ENCODE measurements around the genes ARAF and UXT.

DNA sequence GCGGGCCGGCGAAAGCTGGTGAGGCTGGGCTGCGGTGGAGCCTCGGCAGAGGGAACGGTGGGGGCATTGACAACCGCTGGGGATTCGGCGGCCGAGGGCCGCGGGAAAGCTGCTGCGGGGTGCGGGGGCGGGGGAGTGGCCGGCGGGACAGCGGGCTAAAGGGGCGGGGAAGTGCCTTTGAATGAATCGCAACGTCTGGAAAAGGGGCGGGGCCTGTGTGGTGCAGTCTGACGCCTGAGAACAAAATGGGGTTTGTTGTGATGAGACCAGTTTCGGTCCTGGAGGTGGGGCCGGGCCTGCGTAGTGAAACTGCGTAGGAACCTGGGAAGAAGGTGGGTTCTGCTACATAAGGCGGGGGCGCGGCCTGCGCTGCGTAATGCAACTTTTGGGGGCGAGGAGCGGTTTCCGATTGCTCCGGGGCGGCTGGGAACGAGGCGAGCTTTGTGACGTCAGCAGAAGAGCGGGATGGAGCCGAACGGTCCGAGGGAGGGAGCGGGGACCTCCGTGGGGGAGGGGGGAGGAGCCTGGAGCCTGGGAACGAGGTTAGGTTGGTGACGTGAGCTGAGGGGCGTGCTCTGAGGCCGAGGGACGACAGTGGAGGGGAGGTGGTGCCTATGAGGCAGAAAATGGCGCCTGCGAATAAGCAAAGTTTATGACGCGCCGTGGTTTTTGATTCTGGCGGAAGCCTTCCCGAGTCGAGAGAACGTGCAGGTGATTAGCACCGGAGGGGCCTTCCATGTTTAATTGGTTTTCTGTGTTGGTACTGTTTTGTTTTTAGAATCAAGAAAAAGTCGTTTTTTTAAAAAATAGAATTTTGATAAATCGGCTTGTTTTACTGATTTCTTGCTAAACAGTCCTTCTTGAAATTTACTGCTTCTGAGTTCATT lies 636 bp downstream of the USP11 start:
- PRO-cap: bidirectional peak, plus-strand start at position 384 of the sequence, minus-strand start at position 149 of the sequence; bidirectional peak, plus-strand start at position 622 of the sequence, minus-strand start at position 443 of the sequence
- RRBS: 9% methylated on average over 7 of the region's 63 CpGs

GRCh38 chrX:47358452-47358903 lies 11.9 kb upstream of the ZNF157 start:
- PRO-cap: no peak
- RRBS: no CpG with 5 or more reads among the region's 5 CpGs

DNA sequence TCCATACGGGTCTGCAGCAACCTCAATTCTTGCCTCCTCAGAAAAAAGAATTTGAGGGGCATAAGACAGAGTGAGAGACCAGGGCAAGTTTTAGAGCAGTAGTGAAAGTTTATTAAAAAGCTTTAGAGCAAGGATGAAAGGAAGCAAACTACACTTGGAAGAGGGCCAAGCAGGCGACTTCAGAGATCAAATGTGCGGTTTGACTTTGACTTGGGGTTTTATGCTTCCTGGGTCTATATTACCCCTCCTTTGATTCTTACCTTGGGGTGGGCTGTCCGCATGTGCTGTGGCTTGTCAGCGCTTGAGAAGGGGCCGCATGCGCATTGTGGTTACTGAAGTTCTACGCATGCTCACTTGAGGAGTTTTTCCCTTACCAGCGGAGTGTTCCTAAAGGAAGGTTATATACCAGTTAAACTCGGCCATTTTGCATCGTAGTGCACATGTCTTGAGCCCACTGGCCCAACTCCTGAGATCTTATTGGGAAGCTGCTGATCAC lies 9.8 kb downstream of the ZNF157 start:
- PRO-cap: no peak
- RRBS: no CpG with 5 or more reads among the region's 11 CpGs

- PRO-cap: bidirectional peak, plus-strand start at chrX:47556331, minus-strand start at chrX:47556133
- RRBS: 15% methylated on average over 5 of the region's 25 CpGs
These were observed 4.8 kb upstream of the ARAF start for GRCh38 chrX:47555783-47556934.

GRCh38 chrX:47560684-47561755 lies at the start of gene ARAF:
Gene ARAF, plus strand, starts transcription at chrX:47561205.
- PRO-cap: bidirectional peak, plus-strand start at chrX:47561207, minus-strand start at chrX:47560993; bidirectional peak, plus-strand start at chrX:47561532, minus-strand start at chrX:47561382
- RRBS: 38% methylated on average over 20 of the region's 70 CpGs

DNA sequence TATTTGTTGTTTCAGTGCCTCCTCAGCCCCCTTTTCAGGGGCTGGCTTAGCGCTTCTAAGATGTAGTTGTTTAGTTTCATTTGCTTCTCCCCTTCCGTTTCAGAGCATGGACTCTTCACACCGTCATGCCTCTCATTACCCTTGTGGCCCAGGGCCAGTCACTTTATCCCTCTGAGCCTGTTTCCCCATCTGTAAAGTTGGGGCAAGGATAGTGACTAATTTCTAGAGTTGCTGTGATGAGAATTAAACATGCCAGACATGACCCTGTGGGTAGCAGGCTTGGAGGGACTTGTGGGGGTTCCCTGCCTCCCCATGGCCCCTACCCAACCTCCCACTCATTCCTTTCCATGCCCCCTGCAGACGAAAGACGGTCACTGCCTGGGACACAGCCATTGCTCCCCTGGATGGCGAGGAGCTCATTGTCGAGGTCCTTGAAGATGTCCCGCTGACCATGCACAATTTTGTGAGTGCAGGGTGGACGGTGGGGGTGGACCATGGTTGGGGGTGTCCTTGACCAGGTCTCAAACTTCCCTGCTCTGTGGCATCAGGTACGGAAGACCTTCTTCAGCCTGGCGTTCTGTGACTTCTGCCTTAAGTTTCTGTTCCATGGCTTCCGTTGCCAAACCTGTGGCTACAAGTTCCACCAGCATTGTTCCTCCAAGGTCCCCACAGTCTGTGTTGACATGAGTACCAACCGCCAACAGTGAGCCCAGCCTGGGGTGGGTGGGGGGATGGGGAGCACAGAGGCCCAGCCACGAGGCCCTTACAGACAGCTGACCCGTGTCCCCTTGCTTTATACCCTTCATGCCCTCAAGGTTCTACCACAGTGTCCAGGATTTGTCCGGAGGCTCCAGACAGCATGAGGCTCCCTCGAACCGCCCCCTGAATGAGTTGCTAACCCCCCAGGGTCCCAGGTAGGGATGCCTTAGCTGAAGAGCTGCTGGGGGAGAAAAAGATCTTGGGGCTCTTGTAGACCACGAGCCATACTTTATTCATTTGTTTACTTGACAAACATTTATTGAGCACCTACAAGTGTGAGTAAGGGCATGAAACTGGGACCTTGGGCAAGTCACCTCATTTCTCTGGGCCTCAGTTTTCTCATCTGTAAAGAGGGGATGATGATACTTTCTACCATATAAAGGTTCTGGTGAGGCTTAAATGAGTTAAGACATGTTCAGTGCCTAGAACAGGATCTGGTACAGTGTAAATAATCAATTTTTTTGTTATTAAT lies 3.8 kb downstream of the ARAF start:
- PRO-cap: no peak
- RRBS: no CpG with 5 or more reads among the region's 19 CpGs

GRCh38 chrX:47574527-47574984 lies 7.7 kb upstream of the TIMP1 start:
- PRO-cap: no peak
- RRBS: no CpG with 5 or more reads among the region's 19 CpGs

GRCh38 chrX:47577250-47577860 lies 4.9 kb upstream of the TIMP1 start:
- PRO-cap: no peak
- RRBS: 51% methylated on average over 4 of the region's 13 CpGs

DNA sequence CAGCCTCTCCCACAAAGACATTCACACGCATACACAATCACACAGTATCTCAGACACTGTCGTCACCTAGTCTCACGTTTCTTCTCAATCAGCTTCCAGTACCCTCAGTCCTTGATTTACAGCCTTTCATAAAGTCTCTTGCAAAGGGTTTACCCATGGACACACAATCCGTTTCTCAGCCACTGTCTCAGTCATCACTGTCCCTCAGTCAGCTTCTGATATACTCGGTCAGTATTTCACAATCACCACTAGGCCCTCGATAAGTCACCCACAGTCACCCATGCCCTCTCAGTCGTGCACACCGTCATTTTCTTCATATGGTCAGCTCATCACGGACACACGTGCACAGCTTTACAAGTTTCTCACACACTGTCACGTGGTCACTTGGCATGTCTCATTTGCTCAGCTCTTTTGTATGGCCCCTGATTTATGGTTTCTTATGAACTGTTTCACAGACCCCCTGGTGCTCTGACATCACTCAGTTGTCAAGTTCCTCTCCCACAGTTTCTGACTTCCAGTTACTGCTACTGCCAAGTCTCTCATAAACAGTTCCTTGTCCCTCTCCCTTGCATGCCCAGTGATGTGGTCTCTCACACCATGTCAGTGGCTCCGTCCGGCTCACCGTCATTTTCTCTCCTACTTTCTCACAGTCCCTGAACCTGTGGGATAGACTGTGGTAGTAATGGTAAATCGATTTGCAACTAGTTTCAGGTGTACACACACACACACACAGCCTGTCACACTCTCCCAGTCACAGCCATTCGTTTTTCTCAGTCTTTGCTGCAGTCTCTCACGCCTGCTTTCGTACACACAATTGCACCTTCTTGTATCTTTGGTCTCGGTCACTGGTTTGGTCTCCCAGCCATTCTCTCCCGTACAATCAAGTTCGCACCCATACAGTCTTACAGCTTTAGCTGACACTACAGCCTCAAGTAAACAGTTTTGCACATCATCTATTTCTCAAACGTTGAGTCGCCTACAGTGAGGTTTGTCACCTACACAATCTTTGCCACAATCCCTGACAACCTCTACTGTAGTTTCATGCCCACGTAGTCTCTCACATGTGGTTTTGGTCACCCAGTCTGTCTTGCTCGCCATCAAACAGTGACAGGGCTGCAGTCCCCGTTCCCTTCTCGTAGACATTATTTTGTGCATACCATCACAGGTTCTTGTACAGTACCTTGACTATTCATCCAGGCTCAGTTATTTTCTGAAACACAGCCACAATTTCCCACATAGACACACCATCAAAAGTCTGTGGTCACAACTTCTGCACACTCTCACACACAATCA lies 4.8 kb upstream of the CFP start:
- PRO-cap: no peak
- RRBS: no CpG with 5 or more reads among the region's 27 CpGs

DNA sequence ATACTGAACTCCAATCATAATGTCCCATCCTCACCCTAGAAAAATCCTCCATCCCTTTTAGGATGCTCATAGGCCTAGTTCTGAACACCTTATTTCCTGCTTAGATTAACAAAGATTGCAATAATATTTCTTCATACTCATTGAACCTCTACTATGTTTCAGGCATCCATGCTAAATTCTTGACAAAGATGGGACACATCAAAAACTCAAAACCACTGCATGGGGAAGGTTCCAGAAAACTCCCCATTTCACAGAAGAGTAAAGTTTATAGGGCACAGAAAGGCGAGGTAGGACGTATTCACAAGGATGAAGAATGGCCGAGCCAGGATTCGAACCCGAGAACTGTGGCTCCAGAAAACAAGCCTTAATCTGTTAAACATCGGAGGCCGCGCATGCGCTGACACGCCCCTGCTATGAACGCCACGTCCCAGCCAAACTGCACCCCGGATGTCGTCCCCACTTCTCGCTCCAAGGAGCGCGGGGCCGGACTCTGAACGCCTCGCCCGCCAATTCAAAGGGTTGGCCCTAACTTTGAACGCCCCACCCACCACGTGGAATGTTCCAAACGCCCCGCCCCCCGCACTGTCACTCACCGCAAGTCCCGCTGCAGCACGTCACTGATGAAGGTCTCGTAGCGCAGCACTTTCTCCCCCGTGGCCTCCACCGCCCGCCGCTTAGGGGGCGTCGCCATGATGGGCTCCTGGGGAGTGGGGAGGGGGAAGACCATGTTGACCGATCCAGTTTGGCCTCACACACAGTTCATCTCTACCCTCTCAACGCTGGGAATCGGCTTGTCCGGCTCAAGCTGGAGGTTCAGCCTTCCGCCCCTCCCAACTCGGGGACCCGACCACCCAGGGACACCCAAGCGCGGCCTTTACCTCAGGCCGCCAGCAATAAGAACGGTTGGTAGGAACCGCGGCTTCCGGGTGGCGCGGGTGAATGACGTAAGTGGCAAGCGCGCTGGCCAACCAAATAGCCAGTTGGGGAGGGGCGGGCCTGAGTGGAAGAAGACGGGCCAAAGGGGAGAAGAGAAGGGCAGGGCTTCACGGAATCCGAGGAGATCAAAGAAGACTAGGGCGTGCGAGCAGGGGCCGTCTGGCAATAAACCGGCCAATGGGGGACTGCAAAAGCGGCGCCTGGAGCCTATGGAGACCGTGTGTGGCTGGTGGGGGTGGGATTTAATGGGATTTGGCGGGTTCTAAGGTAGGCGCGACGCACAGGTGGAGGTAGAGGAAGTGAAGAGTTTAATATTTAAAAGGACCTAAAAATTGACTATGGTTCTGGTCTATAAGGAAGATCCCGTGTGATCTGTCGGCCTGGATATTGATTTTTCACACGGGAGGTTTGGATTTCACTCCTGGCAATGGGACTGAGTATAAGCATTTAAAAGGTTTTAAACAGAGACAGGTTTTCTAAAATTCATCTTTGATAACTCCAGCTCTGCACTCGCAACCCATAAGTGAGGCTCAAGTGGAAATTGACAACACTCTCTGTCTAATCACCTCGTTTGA lies at the start of gene UXT:
Gene UXT (minus strand): TSS at position 944 of the 1,511 bp plus-strand sequence.
- PRO-cap: bidirectional peak, plus-strand start at position 459 of the sequence, minus-strand start at position 465 of the sequence; bidirectional peak, plus-strand start at position 1,046 of the sequence, minus-strand start at position 895 of the sequence
- RRBS: 18% methylated on average over 6 of the region's 76 CpGs

DNA sequence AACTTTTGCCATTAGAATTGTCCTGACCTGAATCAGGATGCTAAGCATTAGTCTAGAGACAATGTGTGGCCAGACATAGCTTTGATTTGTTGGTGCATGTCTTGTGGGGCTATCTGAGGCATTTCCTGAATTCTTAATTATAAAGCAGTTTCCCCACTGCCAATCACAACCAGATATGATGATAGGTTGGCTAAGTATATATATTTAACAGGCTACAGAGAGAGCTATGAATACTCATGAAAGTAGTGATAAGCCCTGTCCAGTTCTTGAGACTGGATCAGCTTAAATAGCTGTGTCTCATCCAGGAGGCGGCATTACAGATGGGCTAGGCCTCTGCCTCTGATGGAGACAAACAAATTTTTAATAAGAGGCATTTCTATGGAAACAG lies 37.8 kb upstream of the ZNF81 start:
- PRO-cap: no peak
- RRBS: no CpG with 5 or more reads among the region's 1 CpG

- PRO-cap: no peak
- RRBS: no CpG with 5 or more reads among the region's 8 CpGs
These were observed 18.4 kb downstream of the ZNF630 start for GRCh38 chrX:48052898-48053529.

DNA sequence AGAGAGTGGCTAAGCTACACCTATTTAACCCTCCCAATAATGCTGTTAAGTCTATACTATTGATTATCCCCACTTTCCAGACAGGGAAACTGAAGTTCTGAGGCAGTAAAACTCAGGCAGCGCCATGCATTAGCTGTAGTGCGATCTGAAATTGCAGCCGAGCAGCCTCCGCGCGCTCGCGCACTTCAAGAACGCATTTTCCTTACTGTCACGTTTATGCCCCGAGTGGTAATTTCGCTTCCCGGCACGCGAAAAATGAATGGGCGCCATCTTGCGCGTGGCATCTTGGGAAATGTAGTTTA lies 375 bp upstream of the FTSJ1 start:
- PRO-cap: bidirectional peak, plus-strand start outside the sequence, minus-strand start at position 212 of the sequence
- RRBS: no CpG with 5 or more reads among the region's 18 CpGs

GRCh38 chrX:48482146-48482940 lies 6.3 kb downstream of the FTSJ1 start:
- PRO-cap: no peak
- RRBS: no CpG with 5 or more reads among the region's 15 CpGs

- PRO-cap: no peak
- RRBS: no CpG with 5 or more reads among the region's 25 CpGs
These were observed 615 bp downstream of the PORCN start for GRCh38 chrX:48509262-48509952.

DNA sequence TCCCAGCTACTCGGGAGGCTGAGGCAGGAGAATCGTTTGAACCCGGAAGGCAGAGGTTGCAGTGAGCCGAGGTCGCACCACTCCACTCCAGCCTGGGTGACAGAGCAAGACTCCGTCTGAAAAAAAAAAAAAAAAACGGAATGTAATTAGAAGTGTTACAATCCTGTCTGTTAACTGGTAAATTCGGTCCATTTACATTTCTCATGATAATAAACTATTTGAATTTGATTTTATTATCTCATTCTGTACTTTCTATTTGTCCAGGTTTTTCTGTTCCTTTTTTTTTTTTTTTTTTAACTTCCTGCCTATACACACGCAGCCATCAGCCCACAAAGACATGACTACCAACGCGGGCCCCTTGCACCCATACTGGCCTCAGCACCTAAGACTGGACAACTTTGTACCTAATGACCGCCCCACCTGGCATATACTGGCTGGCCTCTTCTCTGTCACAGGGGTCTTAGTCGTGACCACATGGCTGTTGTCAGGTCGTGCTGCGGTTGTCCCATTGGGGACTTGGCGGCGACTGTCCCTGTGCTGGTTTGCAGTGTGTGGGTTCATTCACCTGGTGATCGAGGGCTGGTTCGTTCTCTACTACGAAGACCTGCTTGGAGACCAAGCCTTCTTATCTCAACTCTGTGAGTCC lies 1.9 kb downstream of the EBP start:
- PRO-cap: no peak
- RRBS: no CpG with 5 or more reads among the region's 20 CpGs

DNA sequence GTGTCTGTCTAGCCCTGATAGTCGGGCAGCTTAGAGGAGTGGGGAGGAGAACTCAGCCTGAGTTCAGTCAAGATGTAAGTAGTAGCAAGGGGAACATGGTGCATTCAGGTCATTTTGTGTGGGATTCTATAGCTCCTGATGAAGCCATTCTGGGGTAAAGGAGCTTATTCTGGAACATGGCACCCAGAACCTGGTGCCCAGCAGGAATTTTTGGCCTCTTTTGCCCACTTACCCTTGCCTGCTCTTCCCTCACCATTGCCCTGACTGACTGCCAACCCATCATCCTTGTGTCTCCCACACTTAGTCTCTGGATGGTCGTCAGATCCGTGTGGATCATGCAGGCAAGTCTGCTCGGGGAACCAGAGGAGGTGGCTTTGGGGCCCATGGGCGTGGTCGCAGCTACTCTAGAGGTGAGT lies 1.7 kb downstream of the RBM3 start:
- PRO-cap: no peak
- RRBS: no CpG with 5 or more reads among the region's 6 CpGs

- PRO-cap: no peak
- RRBS: no CpG with 5 or more reads among the region's 4 CpGs
These were observed 4.7 kb downstream of the RBM3 start for GRCh38 chrX:48578648-48579630.

DNA sequence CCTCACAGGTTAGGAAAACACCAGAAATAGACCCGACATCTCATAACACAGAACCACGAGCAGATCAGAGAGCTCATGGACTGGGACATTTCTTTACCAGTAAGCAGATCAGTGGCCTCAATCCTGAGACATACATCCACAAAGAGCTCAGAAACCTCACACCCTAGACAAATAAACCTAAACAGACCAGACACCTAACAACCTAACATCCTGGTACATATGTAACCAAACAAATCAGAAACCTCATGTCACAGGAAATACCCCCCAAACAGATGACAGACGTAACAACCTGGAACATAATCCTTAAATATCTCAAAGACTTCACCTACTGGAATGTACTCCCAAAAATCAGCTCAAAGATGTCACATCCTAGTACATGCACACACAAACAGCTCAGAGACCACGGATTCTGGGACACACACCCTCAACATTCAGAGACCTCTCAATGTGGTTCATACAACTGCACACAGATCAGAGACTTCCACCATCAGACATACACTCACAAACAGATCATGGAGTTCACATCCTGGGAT lies 24.4 kb downstream of the SUV39H1 start:
- PRO-cap: no peak
- RRBS: no CpG with 5 or more reads among the region's 4 CpGs

DNA sequence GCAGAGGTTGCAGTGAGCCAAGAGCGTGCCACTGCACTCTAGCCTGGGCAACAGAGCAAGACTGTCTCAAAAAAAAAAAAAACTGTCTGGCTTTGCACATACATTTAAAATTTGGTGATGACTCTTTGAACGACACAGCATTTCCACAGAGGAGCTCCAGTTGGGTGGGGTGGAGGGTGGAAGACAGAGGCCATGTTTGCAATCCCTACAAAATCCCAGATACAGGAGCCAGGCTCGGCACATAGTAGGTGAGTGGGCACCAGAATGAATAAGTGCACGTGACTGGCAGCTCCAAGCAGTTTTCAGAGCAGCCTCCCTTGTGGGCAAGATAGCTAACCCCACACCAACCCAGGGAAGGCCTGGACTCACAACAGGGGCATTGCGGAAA lies 1.2 kb downstream of the TIMM17B start:
- PRO-cap: no peak
- RRBS: no CpG with 5 or more reads among the region's 5 CpGs